Thyroid gland (tissue), 7 donors: ENCODE data around the genes GAP43 and ARHGAP31.

DNA sequence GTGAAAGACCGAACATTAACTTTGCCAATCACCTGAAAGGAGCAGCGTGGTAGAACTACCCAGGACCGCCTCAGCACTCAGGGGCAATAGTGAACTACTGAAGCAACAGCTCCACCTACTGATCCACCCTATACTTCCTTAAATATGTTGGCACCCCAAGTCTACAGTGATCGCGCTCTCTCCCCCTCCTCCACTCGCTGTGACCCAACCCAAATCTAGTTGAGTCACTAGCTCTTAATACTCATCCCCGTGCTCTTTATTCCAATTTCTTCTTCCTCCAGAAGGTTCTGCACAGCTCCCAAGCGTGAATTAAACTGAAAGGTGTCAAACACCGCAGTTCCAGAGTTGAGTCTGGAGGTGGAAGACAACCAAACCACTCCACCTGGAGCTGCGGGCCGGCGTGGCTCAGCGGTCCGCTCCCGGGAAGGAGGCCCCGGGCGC lies 829 bp downstream of the NAA50 start:
- PRO-cap, 2 experiments, result peak in 2 of 2 experiments; most common plus-strand start position 264 of the sequence (in 2); most common minus-strand start position 79 of the sequence (in 2)
- RAMPAGE, long total RNA, 5 experiments, result no peak in any of the 5 experiments

- PRO-cap, 2 experiments, result no peak in any of the 2 experiments
- RAMPAGE, long total RNA, 5 experiments, result no peak in any of the 5 experiments
Measured at GRCh38 chr3:113748688-113749292, 2.0 kb downstream of the ATP6V1A start.

- PRO-cap, 2 experiments, result no peak in any of the 2 experiments
- RAMPAGE, long total RNA, 5 experiments, result no peak in any of the 5 experiments
Measured at GRCh38 chr3:113783496-113783980, 36.7 kb downstream of the ATP6V1A start.

- PRO-cap, 2 experiments, result no peak in any of the 2 experiments
- RAMPAGE, long total RNA, 5 experiments, result no peak in any of the 5 experiments
Measured at GRCh38 chr3:114297959-114298389, 4.1 kb downstream of the TIGIT start.

GRCh38 chr3:114318825-114320049 lies 25.4 kb downstream of the TIGIT start:
- PRO-cap, 2 experiments, result no peak in any of the 2 experiments
- RAMPAGE, long total RNA, 5 experiments, result no peak in any of the 5 experiments

DNA sequence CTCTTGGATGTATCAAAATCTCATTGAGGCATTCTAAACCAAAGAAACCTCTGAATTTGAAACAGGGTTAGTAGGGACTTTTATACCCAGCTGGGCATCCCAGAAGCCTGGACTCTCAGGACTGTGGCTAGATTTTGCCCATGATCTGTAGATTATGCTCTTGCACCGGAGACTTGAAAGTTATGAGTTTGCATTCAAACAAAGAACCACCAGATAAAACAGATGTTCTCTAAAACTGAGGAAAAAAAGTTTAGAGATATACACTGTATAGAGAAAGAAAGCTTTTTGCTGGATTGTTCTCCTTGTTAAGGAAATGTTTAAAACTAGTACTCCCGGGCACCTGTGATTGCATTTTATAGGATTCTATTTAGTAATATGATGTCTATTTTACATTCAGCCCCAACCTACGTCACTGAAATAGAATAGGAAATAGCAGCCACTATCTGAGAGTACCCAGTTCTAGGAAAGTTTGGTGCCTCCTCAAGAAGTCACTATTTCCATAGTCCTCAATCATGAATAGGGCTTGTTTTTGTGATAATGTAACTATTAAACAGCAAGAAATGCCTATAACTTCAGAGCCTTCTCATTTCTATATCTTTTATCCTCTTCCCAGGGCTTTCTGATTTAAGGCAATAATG lies 38.4 kb downstream of the TIGIT start:
- PRO-cap, 2 experiments, result no peak in any of the 2 experiments
- RAMPAGE, long total RNA, 5 experiments, result no peak in any of the 5 experiments

- PRO-cap, 2 experiments, result no peak in any of the 2 experiments
- RAMPAGE, long total RNA, 5 experiments, result no peak in any of the 5 experiments
Measured at GRCh38 chr3:114334936-114335815, 41.3 kb downstream of the TIGIT start.

- PRO-cap, 2 experiments, result peak in 2 of 2 experiments; most common plus-strand start chr3:114409301 (in 2); most common minus-strand start chr3:114408954 (in 1)
- RAMPAGE, long total RNA, 5 experiments, result no peak in any of the 5 experiments
Measured at GRCh38 chr3:114408569-114409776, 115.1 kb downstream of the TIGIT start.

DNA sequence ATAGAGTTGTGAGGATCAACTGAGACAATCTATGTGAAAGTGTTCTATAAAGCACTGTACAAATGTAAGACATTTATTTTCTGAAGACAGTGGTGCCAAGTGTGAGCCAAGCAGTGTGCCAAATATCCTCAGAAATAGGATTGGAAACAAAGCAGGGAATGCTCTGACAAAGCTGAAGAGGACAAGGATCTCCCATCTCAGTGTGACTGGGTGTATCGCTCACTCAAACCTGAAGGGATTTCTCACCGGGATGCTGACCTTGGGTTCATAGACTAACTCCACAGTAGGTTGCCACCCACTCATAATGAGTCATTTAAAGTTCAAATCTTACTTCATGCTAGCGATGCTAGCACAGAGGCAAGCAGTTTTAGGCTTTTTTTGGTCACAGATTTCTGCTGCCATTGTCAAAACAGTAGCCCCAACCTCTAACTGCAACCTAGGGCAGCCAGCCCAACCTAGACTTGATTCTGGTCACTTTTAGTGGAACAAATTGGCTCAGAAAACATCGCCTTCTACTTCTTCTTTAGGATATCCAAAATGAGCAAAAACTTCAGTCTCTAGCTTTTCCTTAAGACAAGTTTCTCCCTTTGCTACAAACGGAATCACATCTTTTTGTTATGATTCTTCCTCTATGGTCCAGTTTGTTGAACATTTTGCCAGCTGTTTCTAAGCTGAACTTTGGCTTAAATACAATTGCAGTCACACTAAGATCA lies 118.6 kb downstream of the TIGIT start:
- PRO-cap, 2 experiments, result peak in 1 of 2 experiments; most common minus-strand start position 231 of the sequence (in 1)
- RAMPAGE, long total RNA, 5 experiments, result no peak in any of the 5 experiments

GRCh38 chr3:114524547-114525211 lies 230.9 kb downstream of the TIGIT start:
- PRO-cap, 2 experiments, result no peak in any of the 2 experiments
- RAMPAGE, long total RNA, 5 experiments, result no peak in any of the 5 experiments

GRCh38 chr3:114684834-114685602 lies 391.2 kb downstream of the TIGIT start:
- PRO-cap, 2 experiments, result no peak in any of the 2 experiments
- RAMPAGE, long total RNA, 5 experiments, result no peak in any of the 5 experiments

DNA sequence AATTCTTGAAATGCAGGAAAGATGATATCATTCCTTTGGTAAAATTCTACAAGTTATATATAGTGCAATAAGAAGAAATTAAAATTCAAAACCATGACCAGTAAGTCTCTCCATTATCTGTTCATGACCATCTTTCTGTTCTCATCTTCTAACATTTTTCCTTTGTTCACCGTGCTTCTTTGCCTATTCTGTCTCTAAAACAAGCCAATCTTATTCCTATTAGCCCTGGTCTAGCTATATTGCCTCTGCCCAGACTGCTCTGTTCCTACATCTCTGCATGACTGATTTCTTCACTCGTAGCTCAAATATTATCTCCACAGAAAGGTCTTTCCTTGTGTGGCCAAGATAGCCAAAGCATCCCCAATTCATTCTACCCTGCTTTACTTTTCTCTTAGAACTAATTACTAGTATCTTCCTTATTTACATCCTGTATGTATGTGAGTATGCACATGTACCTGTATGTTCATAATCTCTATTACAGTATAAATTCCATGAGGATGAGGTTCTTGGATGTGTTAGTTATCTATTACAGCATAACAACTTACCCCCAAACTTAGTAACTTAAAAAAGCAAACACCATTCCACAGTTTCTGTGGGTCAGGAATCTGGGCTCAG lies 310.2 kb downstream of the ZBTB20 start:
- PRO-cap, 2 experiments, result no peak in any of the 2 experiments
- RAMPAGE, long total RNA, 5 experiments, result no peak in any of the 5 experiments

DNA sequence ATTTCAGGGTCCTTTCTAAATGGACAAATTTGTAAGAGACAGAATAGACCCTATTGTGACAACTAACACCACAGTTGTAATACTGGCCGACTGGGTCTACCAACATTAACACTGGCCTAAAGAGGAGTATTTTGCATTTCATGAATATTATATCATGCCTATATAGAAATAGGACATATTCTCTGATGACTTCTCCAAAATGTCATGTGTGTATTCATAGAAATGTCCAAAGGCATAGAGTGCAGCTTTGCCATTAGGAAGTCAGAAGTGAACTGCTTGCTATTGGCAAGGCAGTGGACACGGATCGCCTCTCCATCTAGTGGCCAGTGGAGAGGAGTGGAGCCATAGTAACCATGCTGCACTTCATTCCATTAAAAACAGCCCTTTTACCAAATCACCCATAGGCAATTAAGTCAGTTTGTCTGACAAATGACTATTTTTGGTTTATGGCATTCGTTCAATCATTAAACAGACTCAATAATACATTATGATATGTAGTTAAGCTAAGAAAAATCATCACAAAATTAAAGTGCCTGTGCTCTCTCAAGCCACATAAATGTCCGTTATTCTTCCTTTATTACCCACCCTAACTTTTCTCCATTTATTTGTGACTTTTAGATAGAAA lies 54.6 kb downstream of the ZBTB20 start:
- PRO-cap, 2 experiments, result peak in 1 of 2 experiments; most common minus-strand start position 274 of the sequence (in 1)
- RAMPAGE, long total RNA, 5 experiments, result no peak in any of the 5 experiments

DNA sequence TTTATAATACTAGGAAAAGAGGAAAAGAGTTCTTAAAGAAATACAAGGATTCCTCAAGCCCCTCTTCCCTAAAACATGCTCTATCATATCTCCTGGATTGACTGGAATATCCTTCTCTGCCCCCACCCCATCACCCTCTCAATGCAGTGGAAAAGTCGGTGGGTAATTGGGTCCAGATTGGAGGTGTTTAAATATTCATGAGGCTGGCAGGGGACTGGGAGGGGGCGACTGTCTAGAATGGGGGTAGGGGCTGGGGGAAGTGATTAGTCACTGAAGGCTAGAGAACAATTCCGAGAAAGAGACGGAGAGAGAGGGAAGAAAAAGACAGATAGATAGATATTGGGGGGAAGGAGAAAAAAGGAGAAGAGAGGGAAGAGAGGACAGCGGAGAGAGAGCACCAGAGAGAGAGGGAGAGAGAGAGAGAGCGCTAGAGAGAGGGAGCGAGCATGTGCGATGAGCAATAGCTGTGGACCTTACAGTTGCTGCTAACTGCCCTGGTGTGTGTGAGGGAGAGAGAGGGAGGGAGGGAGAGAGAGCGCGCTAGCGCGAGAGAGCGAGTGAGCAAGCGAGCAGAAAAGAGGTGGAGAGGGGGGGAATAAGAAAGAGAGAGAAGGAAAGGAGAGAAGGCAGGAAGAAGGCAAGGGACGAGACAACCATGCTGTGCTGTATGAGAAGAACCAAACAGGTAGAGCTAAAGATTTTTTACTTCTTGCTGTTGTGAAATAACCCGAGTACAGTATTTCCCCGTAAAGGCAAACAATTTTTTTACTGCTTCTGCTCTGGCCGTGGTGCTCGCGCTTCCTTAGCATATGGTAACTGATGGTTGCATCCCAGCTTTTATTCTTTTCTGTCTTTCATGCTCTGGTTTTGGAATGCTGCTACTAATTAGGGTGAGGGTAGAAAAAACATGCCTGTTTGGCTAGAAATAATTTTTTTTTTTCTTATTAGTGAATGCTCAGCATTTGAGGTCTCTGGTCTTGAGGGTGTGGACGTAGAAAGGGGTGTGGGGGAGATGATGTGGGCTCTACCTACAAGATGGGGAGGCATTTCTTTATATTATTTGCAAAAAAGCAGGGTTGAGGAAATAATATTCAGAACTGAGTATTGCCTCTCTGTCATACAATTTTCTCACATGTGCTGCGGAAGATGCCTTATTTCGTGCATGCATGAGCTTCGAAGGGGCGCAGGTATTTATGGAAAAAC lies at the start of gene GAP43:
TSS of gene GAP43 (plus strand) at position 476 of the 1,203 bp plus-strand sequence.
- PRO-cap, 2 experiments, result no peak in any of the 2 experiments
- RAMPAGE, long total RNA, 5 experiments, result start-site peak on the plus strand in 1 of 5 experiments, centred at position 542 of the sequence, 11 to 29 reads per replicate

- PRO-cap, 2 experiments, result no peak in any of the 2 experiments
- RAMPAGE, long total RNA, 5 experiments, result no peak in any of the 5 experiments
Measured at GRCh38 chr3:117397943-117398607, 952.8 kb upstream of the LSAMP start.

DNA sequence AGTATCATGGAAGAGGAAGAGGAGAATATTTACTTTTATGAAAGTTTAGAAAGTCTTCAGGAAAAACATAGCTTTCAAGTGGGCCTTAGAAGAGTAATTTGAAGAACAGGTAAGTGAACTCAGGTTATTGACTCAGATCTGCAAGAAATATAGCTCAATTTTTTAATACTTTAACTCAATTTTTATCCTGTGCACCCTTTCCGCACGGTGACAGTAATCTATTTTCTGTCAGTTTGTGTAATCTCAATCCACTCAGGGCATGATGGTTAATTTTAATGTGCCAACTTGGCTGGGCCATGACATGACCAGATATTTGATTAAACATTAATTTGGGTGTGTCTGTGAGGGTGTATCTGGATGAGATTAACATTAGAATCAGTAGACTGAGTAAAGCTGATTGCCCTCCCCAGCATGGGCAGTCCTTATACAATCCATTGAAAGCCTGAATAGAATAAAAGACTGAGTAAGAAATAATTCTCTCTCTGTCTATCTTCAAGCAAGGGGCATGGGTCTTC lies 433.6 kb downstream of the IGSF11 start:
- PRO-cap, 2 experiments, result no peak in any of the 2 experiments
- RAMPAGE, long total RNA, 5 experiments, result no peak in any of the 5 experiments

- PRO-cap, 2 experiments, result no peak in any of the 2 experiments
- RAMPAGE, long total RNA, 5 experiments, result no peak in any of the 5 experiments
Measured at GRCh38 chr3:118933088-118933656, 101.5 kb downstream of the IGSF11 start.

DNA sequence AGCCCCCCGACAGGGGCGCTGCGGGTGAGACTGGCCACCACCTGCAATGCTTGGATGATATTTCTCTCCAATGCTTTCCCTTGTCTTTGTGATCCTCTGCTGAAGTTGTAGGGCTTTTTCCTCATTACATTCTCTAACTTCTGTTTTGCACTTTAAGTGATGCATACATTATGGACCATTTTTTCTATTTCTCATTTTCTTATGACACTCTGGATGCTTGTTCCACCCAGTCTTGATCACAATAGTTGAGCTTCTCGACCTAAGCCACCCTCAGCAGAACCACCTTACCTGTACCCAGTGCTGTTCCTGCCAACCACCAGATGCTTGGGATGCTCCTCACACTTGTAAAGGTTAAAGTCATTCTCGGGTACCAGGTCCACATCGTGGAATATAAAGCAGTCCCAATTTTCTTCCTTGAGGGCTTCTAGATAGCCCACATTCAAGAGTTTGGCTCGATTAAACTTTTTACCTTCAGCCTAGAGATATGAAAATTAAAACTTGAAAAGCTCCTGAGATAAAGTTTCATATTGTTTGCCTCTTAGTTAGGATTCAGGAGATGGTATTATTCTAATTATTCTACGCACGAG lies 16.8 kb downstream of the B4GALT4 start:
- PRO-cap, 2 experiments, result no peak in any of the 2 experiments
- RAMPAGE, long total RNA, 5 experiments, result no peak in any of the 5 experiments

- PRO-cap, 2 experiments, result peak in 1 of 2 experiments; most common plus-strand start chr3:119279555 (in 1)
- RAMPAGE, long total RNA, 5 experiments, result no peak in any of the 5 experiments
Measured at GRCh38 chr3:119278972-119279665, 15.1 kb upstream of the ARHGAP31 start.

GRCh38 chr3:119294306-119294911 lies at the start of gene ARHGAP31:
Gene ARHGAP31 (plus strand): TSS chr3:119294383.
- PRO-cap, 2 experiments, result peak in 2 of 2 experiments; most common plus-strand start chr3:119294638 (in 2); most common minus-strand start chr3:119294443 (in 2)
- RAMPAGE, long total RNA, 5 experiments, result start-site peak on the plus strand in 1 of 5 experiments, at chr3:119294322-119294690 at its widest, 32 to 47 reads per replicate